Neural cell (in vitro differentiated cells): ENCODE data around the genes TASOR and ABHD6.

GRCh38 chr3:56681050-56681582, 1.9 kb downstream of the TASOR start:
- RAMPAGE, long total RNA: no peak

DNA sequence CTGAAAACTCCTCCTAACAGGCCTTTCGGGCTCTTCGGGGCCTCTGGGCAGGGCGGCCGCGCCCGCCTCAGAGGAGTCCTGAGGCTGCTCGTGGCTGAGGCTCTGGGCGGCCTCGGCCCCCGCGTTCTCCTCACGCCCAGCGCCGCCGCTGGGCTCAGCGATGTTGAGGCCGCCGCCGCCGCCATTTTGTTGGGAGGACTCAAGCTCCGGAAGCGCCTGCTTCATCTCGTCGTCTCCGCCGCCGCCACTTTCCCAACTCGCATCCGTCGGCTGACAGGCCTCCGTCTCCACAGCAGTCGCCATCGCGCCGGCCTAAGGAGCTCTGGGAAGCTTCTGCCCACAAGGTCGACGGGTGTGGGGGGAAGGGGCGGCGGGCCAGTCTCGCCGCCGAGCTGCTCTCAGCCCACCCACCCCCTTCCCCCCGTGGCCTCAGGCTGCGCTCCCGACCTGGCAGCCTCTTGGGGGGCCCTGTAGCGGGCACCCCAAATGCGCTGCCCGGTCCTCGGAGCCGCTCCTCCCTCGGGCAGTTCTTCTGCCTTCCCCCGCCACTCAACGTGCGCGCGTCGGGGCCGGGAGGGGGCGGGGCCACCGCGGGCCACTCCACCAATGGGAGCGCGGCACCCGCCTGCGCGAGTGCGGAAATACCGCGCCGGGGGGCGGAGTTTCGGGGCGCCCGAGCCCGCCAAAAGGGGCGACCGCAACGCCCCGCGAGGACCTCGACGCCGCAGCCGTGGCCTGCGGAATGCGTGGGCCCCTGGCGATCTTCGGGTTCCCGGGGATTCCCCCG, at the start of gene TASOR:
Gene TASOR (minus strand): TSS at position 562 of the 787 bp plus-strand sequence.
- RAMPAGE, long total RNA: no peak

DNA sequence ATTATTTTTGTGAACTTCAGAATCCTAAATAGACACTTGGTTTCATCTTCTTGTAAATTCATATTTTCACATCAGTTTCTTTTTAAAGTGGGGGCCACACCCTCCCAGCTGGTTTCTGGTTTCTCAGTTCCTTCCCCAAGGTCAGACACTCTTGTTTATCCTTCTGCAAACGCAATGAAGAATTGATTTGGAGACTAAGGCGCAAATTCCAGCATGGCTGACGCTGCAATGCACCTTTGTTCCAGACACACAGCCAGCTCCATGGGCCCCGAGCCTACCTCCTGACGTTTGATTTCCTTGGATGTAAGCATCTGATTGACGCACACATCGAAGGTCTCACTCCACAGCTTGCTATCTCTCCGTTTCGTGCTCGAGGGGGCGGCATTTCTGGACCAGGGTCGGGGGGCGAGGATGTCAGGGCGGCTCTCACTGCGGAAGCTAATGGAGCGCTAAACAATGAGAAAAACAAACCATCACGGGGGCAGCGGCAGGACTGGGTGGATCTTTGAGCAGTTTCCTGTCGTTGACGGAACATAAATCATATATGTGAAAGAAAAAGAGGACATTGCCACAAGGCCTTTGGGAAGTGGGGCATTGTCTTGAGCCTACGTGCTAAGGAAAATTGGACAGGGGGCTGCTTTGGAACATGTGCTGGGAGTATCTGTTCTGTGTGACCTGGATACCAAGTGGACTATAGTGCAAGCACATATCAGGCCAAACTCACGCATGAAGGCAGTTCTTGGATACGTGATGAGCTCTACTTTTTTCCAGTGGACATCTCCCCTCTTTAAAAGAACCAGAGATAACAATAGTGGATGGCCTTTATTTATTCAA, 46.8 kb downstream of the ARHGEF3 start:
- RAMPAGE, long total RNA: no peak

- RAMPAGE, long total RNA: no peak
Measured at GRCh38 chr3:56787781-56788229, 13.9 kb downstream of the ARHGEF3 start.

DNA sequence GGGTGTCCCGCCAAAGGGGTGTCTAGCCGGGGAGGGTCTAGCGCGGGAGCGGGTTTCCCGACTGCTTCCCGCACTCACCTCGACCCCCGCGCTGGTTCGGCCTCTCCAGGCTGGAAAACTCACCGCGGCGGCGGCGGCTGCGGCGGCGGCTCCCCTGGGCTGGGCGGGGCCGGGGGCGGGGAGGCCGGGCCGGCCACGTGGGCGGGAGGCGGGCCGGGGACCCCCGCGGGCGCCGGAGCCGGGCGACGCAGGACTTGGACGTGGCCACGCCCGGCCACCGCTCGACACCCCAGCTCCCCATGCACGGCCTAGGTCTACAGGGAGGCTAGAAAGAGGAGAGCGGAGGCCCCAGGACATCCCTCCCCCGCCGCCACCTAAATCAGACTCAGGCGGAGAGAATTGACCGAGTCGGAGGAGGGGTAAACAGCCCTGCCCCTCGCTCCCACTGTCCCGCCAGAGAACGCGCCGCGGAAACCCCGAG, 18.7 kb downstream of the SPATA12 start:
- RAMPAGE, long total RNA: no peak

DNA sequence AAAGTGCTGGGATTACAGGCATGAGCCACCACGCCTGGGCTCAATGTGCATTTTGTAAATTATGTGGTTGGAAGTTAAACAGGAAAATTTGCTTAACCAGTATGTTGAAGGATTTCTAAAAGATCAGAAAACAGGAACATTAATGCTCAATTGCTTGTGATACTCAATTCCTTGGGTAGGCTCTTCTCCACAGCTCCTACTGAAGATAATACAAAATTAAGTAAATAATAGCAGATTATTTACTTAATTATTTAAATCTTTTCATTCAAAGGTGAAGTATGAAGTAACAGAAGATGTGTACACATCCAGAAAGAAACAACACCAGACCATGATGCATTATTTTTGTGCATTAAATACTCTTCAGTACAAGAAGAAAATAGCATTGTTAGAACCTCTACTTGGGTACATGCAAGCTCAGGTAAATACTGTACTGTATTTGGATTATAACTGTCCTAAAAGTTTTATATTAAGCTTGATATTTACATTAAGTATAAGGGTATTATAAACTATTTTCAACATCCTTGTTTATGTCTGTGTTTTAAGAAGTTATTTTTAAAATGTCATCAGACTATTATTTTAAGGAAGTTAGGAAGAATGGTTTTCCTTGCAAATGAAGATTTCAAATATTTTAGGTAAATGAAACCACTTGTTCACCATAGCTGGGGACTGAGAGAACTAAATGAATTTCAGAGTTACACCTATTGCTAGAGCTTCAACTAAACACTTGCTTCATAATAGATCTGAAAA, 18.4 kb downstream of the APPL1 start:
- RAMPAGE, long total RNA: no peak

GRCh38 chr3:57448451-57448793, 95.7 kb downstream of the DNAH12 start:
- RAMPAGE, long total RNA: no peak

- RAMPAGE, long total RNA: no peak
Measured at GRCh38 chr3:57628815-57629070, 31.6 kb upstream of the ARF4 start.

- RAMPAGE, long total RNA: no peak
Measured at GRCh38 chr3:57691837-57692738, 789 bp downstream of the DENND6A start.

GRCh38 chr3:57752295-57752679, 3.8 kb upstream of the SLMAP start:
- RAMPAGE, long total RNA: no peak

GRCh38 chr3:57912130-57912816, 95.9 kb upstream of the FLNB start:
- RAMPAGE, long total RNA: no peak

DNA sequence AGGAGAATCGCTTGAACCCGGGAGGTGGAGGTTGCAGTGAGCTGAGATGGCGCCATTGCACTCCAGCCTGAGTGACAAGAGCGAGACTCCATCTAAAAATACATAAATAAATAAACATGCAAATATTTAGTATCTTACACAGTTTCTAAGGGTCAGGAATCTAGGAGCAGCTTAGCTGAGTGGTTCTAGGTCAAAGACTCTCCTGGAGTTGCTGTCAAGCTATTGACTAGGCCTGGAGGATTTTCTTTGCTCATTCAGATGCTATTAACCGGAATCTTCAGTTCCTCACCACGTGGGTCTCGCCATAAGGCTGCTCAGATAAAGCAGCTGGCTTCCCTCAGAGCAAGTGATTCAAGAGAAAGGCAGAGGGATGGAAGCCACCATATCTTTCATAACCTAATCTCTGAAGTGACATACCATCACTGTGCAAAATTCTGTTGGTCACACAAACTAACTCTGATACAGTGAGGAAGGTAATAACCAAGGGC, 72.8 kb upstream of the FLNB start:
- RAMPAGE, long total RNA: no peak

DNA sequence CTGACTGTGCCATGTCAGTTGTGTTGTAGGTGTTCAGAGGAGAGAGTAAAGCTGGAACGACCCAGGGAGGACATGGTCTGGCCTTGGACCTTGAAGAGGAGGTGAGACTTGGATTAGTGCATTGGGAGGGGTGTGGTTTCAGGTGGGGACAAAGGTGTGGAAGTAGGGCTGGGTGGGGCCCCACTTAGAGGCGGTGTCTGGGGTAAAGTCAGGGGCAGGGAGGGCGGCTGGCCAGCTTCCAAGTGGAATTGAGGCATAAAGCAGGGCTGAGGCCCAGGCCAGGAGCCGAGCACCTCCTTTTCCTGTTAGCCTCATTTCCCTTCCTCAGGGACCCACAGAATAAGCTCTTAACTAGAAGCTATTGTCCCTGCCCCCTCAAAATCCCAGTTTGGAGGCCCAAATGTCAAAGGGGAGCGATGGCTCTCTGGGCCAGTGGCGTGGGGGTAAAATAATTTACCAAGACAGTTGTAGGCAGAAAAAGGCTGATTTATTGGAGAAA, 36.2 kb upstream of the FLNB start:
- RAMPAGE, long total RNA: no peak

DNA sequence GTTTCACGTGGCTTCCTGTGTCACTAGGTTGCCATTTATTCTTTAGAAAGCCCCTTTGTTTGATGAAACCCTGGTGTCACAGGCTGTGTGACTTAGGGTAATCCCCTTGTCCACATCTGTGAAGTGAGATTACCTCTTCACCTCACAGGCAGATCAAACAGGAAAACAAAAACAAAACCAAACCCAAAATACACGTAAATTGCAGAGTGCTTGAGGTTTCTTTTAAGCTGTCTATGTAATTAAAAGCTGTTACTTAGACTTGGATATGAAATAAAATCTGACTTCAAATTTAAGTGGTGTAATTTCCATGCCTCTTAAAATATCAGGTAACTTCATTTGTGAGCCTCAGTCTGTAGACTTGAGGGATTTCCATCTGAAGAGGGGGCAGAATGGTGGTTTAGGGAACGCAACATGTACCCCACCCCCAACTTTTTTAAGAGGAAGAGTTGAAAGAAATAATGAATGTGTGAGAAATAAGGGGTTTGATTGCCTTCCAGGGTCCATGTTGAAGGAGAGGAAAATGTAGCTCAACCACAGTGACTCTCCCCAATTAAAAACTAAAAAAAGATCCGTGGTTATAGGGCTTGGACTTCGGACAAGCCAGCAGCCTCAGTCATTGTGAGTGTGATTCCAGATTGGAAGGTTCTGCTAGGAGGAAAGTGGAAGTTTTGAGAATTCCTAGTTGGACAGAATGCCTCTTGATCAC, 27.0 kb downstream of the FLNB start:
- RAMPAGE, long total RNA: no peak

DNA sequence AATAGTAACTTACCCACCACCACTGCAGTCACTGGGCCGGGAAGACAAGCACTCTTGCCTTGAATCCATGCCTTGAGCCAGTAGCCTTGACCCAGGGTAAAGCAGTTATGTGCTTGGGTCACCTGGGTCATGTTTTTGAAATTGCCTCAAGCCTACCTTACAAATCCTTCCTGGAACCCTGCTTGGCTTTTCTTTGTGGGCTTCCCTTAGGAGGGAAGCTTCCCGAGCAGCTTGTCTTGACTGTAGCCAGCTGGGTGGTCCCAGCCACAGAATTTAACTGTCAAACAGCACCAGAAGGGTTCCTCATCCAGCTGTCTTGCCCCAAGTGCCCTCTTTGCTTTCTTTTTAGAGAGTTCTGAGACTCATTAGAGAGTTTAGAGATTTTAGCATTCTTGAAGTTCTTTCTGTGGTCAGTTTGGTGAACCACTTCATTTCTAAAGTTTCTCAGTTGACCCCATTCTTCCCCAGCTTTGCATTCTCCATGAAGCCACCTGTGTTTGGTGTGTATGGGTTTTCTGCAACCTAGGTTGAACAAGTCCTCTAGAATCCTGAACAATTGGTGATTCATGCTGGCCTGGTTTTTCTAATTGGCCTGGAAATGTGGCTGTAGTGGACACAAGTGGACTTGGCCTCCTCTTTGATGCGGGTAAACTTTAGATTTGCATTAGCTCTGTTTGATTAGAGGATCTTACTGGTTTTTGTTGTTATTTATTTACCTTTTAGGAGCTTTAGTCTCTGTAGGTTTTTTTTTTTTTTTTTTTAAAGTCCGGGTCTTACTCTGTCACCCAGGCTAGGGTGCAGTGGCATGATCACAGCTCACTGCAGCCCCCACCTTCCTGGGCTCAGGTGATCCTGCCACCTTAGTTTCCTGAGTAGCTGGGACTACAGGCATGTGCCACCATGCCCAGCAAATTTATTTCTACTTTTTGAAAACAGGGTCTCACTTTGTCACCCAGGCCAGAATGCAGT, 33.7 kb downstream of the FLNB start:
- RAMPAGE, long total RNA: no peak

DNA sequence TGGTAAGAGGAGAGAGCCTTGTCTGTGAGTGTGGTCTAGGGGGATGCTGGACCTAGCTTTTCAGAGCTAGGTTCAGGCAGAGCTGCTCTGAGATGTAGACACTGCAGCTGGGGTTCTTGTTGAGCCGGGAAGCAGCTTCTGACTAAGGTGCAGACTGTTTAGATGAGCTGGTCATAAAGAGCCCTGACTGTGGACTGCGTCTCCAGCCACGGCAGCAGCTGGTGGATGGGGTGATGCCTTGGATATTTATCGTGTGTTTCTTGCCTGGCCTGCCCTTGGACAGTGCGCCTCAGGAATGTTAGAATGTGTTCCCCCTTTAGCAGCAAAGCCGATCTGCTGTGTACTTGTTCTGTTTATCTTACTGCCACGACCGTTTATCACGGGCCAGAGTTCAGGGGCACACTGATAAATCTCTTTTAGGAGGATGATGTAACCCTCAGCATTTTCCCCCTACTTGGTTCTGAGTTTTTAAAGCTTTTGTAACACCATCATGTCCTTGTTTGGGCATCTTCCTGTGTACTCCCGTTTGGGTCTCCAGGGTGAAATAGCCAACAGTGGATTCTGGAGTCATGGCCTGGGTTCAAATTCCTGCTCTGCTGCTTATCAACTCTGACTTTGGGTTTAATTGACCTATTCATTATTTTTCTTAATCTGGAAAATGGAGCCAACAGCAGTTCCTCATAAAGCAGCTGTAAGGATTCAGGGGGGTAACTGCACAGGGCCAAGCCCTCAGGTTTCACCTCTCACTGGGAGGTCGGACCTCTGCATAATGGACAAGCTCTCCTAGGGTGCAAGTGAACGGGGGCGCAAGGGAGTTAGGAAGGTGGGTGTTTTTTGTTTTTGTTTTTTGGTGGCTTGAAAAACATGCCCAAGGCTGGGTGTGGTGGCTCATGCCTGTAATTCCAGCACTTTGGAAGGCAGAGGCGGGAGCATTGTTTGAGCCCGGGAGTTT, 51.4 kb downstream of the FLNB start:
- RAMPAGE, long total RNA: no peak

- RAMPAGE, long total RNA: no peak
Measured at GRCh38 chr3:58102037-58102366, 93.8 kb downstream of the FLNB start.

GRCh38 chr3:58115032-58115751, 95.6 kb downstream of the DNASE1L3 start:
- RAMPAGE, long total RNA: no peak

- RAMPAGE, long total RNA: no peak
Measured at GRCh38 chr3:58236927-58237080, 788 bp upstream of the ABHD6 start.

DNA sequence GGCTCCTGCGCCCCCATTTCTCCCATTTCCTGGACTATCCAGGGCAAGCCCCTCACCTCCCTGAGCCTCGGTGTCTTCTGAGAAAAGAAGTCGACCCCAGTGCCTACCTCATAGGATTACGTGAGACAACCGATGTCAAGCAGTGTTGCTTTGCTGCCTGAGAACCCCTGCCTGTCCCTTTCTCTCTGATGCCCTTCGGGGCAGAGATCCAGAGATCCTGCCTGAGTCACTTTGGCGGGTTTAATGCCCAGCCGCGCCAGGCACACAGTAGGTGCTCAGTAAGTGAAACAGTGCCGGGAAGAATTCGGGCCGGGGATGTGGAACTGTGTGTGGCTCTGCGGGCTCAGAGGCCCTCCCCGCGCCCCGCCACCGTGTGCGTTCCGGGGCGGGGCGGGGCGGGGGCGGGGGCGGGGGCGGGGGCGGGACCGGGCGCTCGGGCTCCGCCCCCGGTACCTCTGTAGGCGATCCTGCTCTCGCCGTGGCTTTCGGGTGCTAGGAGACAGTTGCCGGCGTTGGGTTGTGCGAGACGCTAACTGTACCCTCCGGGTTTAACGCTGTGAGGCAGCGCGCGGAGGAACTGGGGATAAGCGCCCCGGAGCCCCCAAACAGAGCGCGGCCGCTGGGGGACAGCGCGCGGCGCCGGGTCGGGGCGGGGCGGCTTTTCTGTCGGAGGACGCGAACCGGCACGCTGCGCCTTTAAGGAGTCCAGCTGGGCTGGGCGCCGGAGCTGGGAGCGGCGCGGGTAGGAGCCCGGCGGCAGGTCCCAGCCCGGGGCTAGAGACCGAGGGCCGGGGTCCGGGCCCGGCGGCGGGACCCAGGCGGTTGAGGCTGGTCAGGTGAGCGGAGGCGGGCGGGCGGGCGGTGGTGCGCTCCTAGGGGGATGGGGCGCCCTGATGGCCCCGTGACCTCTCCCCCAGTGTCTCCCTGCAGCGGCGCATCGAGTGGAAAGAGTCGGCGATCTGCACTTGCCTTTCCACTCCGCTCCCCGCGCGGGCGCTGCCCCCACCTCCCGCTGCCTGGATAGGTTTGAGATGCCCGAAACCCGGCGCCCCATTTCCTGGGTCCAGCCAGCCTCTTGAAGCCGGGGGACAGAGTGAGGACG, at the start of gene ABHD6:
Gene ABHD6 (plus strand): TSS at position 712 of the 1,102 bp plus-strand sequence.
- RAMPAGE, long total RNA: no peak